HEK293 (cell line): ENCODE data around the genes ZMYND11 and DIP2C.

- PRO-cap = bidirectional peak, plus-strand start at chr10:135466, minus-strand start at chr10:135299
- RRBS, 2 experiments = 3 to 5% methylated on average over 24 of the region's 81 CpGs
These were observed at the start of gene ZMYND11 for GRCh38 chr10:135392-135912. TSS of gene ZMYND11 (plus strand) at chr10:135455.

- PRO-cap = no peak
- RRBS, 2 experiments = no CpG with 5 or more reads among the region's 16 CpGs
These were observed 111.2 kb downstream of the ZMYND11 start for GRCh38 chr10:246272-247108.

- PRO-cap = no peak
- RRBS, 2 experiments = no CpG with 5 or more reads among the region's 17 CpGs
These were observed 182.1 kb downstream of the ZMYND11 start for GRCh38 chr10:317174-318013.

- PRO-cap = no peak
- RRBS, 2 experiments = no CpG with 5 or more reads among the region's 26 CpGs
These were observed 199.3 kb downstream of the DIP2C start for GRCh38 chr10:489953-490742.

DNA sequence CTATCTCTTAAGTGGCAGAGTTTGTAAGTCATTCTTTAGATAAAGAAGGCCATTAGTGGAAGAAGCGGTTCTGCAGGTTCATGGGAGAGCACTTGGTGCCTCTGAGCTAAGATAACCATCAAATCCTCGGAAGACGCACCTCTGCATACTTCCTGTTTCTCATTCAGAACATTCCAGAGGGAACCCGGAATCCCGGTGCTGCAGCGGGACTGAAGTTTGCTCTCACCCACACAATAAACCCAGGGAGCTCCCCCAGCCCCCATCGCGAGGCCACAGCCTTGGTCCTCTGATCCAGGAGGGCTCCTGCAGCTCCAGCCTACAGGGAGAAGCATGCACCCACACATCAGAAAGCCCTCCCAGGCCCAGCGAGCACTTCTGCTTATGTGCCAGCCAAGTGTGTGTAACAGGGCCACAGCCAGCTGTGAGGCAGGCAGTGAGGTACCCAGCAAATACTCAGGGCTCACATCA, 142.5 kb downstream of the DIP2C start:
- PRO-cap = no peak
- RRBS, 2 experiments = no CpG with 5 or more reads among the region's 9 CpGs

- PRO-cap = no peak
- RRBS, 2 experiments = no CpG with 5 or more reads among the region's 34 CpGs
These were observed 104.4 kb downstream of the DIP2C start for GRCh38 chr10:584878-585697.

DNA sequence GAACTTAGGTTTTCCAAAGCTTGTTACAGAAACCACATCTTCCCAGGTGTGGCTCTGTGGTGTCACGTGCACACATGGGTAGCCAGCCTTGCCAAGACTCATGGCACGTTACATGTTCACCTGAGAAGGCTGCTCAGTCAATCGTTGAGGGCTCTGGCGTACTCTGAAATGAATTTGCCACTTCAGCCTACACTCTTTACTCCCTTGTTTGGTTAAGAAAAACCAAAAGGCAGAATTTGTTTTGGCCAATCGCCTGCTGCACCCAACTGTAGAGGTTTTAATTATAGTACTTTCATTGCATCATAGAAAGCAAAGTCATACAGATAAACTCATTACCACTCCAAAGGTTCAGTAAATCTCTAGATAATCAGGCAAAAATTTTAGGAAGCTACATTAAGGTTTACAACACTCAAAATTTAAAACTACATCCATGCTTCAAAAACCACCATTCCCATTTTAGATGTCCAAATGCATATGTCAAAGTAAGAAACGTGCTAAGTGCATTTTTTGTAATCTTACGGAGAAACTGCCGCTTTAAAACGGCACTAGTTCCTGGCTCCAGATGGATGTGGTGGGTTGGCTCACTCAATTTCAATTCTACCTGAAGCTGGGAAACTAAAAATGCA, 88.5 kb downstream of the DIP2C start:
- PRO-cap = no peak
- RRBS, 2 experiments = no CpG with 5 or more reads among the region's 9 CpGs

DNA sequence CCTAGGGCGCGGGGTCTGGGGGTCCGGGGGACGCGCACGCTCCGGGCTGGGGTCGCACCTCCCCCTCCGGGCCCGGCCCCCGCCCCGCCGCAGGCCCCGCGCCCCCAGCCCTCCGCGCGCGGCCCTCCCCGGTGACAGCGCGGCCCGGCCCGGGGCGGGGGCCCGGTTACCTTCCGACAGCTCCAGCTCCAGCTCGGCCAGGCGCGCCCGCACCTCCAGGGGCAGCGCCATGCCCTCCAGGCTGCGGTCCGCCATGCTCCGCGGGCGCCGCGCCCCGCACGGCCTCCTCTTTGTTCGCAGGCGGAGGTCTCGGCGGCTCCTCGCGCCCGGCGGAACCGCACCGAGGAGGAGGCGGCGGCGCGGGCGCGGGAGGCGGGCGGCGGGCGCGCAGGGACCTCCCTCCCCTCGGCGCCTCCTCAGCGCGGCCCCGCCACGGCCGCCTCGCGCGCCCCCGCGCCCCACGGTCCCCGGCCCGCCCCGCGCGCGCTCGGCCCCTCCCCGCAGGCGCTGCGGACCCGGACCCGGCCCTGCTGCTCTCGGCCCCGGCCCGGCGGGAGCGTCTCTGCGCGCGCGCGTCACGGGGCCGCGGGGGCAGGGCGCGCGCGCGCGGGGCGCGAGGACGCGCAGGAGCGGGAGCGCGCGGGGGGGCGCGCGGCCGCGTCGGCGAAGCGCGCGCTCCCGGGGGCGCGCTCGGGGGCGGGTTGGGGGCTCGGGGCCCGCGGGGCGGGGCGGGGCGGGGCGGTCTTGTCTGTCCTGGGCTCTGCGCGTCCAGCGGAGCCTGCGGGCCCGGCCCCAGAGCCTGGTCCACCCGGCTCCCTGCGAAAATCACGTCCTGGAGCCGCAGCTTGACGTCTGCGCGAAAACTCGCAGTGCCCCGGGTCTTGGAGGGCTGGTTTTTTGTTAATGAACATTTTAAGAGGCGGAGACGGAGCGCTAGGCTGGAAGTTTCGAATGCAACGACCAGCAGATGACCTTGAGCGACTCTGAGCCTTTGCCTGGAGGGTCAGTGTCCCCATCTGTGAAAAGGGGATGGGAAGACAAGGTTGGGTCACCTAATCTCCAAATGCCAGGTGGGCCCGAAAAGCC, at the start of gene DIP2C:
TSS of gene DIP2C (minus strand) at position 345 of the 1,086 bp plus-strand sequence.
- PRO-cap = bidirectional peak, plus-strand start at position 212 of the sequence, minus-strand start at position 292 of the sequence; bidirectional peak, plus-strand start at position 795 of the sequence, minus-strand start at position 564 of the sequence
- RRBS, 2 experiments = 2 to 3% methylated on average over 31 of the region's 157 CpGs

DNA sequence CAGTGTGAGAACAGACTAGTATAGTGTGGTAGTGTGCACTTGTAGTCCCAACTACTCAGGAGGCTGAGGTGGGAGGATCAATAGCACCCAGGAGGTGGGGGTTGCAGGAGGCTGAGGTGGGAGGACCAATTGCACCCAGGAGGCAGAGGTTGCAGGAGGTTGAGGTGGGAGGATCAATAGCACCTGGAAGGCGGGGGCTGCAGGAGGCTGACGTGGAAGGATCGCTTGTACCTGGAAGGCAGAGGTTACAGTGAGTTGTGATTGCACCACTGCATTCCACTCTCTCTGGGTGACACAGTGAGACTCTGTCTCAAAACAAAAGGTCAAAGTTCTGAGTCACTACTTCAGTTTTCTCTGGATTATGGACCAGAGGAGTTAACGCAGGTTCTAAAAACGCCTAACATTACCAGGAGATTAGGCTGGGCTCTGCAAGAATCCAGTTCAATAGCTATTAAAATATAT, 22.7 kb upstream of the DIP2C start:
- PRO-cap = no peak
- RRBS, 2 experiments = no CpG with 5 or more reads among the region's 5 CpGs

GRCh38 chr10:788618-789323, 99.3 kb upstream of the DIP2C start:
- PRO-cap = no peak
- RRBS, 2 experiments = no CpG with 5 or more reads among the region's 33 CpGs

GRCh38 chr10:823606-824065, 107.9 kb downstream of the LARP4B start:
- PRO-cap = no peak
- RRBS, 2 experiments = no CpG with 5 or more reads among the region's 4 CpGs

DNA sequence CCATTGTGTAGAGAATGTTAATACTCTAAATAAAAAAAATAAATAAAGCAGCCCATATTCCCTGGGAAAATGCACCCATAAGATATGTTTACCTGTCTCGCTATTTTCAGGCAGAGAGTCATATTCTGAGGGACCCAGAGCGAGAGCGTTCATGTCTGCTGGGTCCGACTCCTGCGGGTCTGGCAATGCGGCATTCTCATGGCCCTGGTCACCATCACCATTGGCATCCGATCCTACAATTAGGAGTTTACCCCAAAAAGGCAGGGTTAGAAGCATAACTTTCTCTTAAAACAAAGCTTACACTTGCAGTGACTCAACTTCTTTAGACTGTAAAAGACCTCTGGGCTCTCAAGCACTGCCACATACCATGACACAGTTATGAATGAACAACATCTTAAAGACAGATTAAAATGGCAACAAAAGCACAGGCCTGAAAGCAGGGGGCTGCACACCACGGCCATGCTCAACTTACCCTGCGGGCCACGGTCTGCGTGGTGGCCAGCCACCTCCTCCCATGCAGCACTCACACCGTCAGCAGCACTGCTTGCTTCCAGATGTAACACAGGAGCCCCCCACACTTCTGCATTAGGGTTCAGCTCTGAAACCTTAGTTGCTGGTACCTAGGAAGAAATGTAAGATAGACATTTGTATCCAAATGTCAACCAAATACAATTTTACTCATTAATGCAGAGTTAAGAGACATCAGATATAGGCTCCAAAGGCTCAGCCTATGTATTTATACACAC, 67.7 kb downstream of the LARP4B start:
- PRO-cap = no peak
- RRBS, 2 experiments = no CpG with 5 or more reads among the region's 12 CpGs

DNA sequence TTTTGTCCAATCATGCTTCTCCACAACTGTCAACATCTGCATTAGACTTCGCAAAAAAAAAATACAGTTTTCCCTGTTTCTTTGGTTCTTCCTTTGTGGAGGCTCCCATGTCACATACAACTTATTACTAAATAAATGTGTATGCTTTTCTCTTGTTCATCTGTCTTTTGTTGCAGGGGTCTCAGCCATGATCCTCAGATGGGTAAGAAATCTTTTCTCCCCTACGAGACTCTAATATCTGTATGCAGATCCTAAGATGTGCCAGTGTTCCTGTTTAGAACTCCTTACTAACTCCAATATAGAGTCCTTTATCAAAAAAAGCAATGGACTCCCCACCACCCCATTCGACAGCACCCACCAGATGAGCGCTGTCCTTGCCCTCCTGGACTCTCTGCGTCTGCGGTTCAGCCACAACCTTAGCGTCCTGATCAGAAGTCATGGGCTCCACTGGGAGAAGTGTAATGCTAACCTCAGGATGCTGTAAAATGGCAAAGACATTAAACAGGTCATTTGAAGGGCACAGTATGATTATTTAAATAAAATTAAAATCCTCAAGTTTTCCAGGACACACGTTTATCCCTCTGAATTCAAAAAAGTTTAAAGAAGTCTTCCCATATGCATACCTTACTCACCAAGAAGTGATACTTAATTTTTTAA, 46.1 kb downstream of the LARP4B start:
- PRO-cap = no peak
- RRBS, 2 experiments = no CpG with 5 or more reads among the region's 8 CpGs

DNA sequence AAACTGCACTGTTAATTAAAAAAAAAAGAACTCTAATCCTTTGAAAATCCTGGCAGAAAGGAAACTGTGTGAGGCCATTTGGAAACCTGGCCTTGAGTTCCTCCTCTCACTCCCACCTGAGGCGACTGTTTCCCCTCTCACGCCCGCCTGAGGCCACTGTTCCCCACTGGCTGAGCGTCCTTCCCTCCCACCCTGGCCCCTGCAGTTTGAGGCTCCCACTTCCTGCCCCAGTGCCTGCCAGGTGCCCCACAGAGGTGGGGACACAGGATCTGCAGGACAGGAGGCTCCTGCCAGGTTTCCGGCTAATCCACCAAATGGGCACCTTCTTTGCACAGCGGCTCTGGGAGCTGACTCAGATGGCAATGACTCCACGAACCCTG, 24.3 kb upstream of the LARP4B start:
- PRO-cap = no peak
- RRBS, 2 experiments = no CpG with 5 or more reads among the region's 7 CpGs

GRCh38 chr10:1071825-1072608, 15.8 kb downstream of the WDR37 start:
- PRO-cap = no peak
- RRBS, 2 experiments = no CpG with 5 or more reads among the region's 21 CpGs

GRCh38 chr10:1360420-1361228, 304.4 kb downstream of the WDR37 start:
- PRO-cap = no peak
- RRBS, 2 experiments = no CpG with 5 or more reads among the region's 22 CpGs

GRCh38 chr10:1465284-1466295, 271.7 kb downstream of the ADARB2 start:
- PRO-cap = no peak
- RRBS, 2 experiments = no CpG with 5 or more reads among the region's 29 CpGs

DNA sequence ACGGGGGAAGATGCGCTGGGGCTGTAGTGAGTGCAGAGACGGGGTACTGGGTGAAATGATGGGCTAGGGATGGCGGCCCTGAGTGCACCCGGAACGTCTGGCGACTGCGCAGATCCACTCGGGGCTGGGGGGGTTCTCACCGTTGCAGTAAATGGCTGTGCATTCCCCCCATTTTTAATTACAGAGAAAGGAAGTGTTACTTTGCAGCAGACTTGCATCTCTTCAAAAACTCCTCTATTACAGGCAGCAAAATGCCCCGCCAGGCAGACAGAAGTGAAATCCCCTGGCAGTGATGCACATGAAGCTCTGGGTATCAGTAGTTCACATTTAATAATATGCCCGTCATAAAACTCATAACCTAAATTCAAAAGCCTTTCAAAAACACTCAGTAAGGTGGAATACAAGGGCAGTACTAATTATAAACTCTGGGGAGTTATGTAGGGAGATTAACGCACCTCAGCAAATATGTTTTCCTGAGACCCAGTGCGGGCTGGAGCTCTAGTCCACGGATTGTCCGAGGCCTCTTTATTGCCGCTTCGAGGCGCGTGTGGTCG, 195.6 kb upstream of the ADARB2 start:
- PRO-cap = no peak
- RRBS, 2 experiments = no CpG with 5 or more reads among the region's 21 CpGs

GRCh38 chr10:1939034-1939708, 201.8 kb upstream of the ADARB2 start:
- PRO-cap = unidirectional peak, plus-strand start at chr10:1939509
- RRBS, 2 experiments = no CpG with 5 or more reads among the region's 27 CpGs

GRCh38 chr10:3070139-3070434, 2.7 kb downstream of the PFKP start:
- PRO-cap = no peak
- RRBS, 2 experiments = no CpG with 5 or more reads among the region's 4 CpGs